Body of pancreas (tissue), 2 donors: ENCODE measurements around a stretch of chr22.

DNA sequence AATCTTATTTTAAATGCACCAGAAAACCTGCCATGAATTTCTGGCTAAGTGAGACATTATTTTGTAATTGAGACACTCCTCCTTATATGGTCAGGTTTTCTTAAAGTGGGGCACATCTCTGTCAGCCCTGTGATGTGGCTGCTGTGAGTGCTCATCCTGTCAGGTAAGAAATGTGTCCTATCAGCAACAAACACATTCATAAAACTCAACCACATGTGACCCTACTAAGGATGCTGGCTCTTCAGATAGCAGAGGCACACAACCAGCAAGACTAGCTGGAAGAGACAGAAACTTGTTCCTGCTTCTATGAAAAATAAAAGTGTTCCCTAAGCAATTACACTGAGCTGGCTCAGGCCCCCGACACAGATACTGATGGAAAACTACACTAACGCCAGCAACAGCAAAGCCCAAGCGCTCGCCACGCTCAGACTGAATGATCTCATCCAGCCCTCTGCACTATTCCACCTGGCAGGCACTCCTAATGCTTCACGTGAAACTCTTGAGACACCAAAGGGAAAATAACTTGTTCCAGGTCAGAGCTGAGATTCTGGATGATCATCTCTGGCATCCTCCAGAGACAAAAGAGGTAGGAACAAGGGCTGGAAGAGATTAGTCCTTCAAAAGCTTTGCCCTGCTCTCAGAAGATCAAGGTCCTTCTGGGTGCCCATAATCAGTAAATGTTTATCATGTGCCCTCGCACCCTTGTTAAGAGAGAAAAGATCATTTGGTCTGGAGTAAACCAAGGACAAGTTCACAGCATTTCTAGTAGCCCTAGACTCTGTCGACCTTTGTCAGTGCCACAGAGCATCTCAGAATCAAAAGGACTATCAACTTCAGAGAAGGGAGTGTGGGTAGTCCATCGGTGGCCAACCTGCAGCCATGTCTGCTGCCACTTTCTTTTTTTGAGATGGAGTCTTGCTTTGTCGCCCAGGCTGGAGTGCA lies 50.0 kb upstream of the CYP2D6 start:
- PRO-cap, result no peak
- RAMPAGE, long total RNA, 2 experiments, result no peak in any of the 2 experiments

- PRO-cap, result no peak
- RAMPAGE, long total RNA, 2 experiments, result no peak in any of the 2 experiments
Observed at GRCh38 chr22:42273547-42274525, 3.4 kb upstream of the TCF20 start.

DNA sequence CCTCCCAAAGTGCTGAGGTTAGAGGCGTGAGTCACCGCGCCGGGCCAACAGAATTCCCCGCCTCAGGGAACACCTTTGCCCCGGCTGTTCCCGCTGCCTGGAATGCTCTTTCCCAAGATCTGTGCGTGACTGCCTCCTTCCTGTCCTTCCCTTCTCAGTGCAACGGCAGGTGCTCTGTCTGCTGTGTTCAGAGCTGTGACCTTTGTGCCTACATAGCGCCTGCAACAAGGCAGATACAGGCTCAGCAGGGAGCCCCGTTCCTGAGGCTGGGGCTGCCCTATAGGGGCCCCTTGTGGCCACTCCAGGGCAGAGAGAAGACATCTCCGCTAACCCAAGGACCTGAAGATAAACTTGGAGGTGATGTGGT lies 43.4 kb upstream of the TCF20 start:
- PRO-cap, result no peak
- RAMPAGE, long total RNA, 2 experiments, result no peak in any of the 2 experiments

GRCh38 chr22:42315243-42315788 lies 44.9 kb upstream of the TCF20 start:
- PRO-cap, result no peak
- RAMPAGE, long total RNA, 2 experiments, result no peak in any of the 2 experiments

- PRO-cap, result no peak
- RAMPAGE, long total RNA, 2 experiments, result no peak in any of the 2 experiments
Observed at GRCh38 chr22:42396462-42397196, 35.6 kb downstream of the NFAM1 start.

GRCh38 chr22:42418675-42419123 lies 13.5 kb downstream of the NFAM1 start:
- PRO-cap, result no peak
- RAMPAGE, long total RNA, 2 experiments, result no peak in any of the 2 experiments

GRCh38 chr22:42459721-42460146 lies 27.5 kb upstream of the NFAM1 start:
- PRO-cap, result no peak
- RAMPAGE, long total RNA, 2 experiments, result no peak in any of the 2 experiments

DNA sequence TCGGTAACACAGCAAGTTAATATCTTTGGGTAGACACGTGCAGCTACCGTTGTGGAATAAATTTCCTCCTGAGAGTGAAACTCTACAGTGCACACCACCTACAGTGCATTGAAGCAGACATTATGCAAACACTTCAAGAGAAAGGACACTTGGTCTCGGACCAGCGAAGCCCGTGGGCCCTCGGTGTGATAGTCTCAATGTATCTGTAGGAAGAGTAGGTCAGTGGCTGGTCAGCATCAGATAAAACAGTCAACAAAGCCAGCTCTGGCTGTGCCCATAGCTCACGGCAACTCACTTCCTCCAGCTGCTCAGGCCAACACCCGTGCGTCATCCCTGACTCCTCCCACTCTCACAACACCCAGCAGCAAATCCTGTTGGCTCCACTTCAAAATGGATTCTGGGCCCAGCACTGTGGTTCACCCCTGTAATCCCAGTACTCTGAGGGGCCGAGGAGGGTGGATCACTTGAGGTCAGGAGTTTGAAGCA lies 14.4 kb upstream of the SERHL2 start:
- PRO-cap, result no peak
- RAMPAGE, long total RNA, 2 experiments, result no peak in any of the 2 experiments

DNA sequence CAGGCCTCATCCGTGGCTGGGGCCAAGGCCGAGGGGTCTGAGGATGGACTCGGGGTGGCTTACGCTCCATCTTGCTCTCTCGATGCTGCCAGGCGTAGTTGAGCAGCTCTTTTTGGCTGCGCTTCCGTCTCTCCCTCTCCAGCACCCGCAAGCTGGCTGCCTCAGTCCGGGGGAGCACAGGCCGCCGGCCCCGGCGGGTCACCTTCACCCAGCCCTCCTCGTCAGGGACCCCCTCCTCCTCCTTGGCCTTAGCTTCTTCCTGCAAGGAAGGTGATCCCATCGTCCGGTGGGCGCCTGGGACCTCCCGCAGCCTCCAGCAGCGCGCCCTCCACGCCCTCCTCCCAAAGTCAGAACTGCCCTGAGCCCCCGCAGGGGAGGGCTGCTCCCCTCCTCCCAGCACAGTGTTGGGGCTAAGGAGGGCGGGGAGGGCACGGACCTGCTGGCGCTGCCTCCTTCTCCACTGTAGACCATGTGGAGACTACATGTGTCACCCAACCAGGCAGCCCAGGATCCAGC lies 22.2 kb downstream of the SERHL2 start:
- PRO-cap, result no peak
- RAMPAGE, long total RNA, 2 experiments, result no peak in any of the 2 experiments

DNA sequence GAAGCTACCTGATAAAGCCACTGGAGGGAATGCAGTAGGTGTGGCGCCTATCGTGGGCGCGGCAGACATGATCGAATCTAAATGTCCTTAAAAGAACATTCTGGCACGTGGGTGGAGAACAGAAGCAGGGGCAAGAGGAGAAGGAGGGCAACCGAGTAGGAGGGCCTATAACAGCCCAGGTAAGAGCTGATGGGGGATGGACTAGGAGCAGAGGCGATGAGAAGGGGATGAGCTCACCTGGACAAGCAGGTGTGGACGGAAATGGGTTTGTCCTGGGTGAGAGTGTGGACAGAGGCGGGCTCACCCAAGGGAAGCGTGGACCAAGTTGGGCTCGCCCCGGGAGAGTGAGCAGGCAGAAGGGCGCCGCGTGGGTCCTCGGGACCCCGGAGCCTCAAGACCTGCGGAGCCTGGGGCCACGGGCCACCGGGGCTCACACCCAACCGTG lies 27.7 kb downstream of the SERHL2 start:
- PRO-cap, result no peak
- RAMPAGE, long total RNA, 2 experiments, result no peak in any of the 2 experiments

DNA sequence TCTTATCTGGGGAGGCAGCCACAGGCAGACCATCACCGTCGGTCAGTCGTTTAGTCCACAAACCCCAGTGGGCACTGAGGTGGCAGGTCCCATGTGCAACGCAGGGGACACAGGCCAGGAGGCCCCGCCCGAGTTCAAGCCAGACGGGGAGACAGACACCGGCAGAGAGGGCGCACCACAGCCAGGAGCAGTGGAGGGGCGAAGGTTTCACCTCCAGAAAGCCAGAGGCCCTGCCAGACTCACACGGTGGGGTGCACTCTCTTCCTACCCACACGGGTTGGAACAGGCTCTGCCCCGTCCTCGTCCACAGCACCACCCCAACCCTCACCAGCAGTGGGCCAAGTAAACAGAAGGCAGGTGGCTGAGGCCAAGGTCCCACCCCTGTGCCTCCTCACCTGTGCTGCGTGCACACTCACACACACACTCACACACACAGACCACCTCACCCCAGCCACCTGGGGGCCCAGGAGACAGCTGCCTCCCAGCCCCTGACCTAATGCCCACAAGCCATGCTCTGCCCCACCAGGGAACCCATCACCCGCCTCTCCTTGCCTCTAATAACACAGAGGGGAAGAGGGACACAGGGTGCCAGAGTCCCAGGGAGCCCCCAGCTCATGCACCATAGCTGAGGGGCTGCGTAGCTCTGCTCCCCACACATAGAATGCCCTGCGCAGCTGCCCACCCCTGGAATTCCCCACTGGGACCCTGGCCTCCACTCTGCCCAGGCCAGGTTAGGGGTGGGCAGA lies 3.2 kb downstream of the CYB5R3 start:
- PRO-cap, result no peak
- RAMPAGE, long total RNA, 2 experiments, result no peak in any of the 2 experiments

- PRO-cap, result no peak
- RAMPAGE, long total RNA, 2 experiments, result no peak in any of the 2 experiments
Observed at GRCh38 chr22:42671291-42671704, 22.1 kb upstream of the CYB5R3 start.

DNA sequence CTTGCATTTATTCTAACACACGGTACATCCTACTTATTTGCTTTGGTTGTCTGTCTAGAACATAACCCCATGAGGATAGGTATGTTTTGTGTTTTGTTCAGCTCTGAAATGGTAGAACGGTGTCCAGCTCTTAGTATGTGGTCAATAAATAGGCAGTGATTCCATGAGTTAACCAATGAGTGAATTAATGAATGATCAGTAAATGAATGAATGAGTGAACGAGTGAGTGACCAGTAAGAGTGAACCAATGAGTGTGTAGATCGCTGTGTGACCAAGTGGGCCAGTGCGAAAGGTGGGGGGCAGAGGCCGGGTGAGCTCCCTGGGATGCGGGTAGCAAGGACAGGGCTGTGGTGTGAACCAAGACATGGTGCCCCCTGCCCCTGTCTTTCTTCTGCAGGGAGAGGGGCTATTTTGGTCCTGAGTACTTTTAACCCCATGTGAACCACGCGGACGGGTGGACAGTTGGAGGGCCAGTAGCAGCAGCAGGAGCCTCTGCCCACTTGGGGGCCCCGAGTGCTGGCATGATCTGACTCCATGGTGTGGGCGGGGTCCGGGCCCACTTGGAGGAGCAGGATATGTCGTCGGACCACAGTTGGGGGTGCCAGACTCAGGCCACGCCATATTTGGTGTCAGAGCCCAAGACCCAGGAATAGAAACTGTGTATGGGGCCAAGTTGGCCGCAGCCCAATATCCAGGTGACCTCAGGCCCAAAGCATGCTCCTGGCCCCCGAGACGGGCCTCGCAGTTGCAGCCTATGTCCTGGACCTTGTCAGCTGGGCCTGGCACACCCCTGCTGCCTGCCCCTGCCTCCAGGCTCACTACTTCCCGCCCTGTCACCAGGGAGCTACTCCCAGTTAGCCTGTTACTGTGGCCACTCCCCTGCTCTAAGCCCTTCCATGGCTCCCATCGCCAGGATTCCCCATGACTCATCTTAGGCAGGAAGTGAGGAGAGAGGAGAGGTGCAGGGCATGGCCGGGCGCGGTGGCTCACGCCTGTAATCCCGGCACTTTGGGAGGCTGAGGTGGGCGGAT lies 23.4 kb downstream of the A4GALT start:
- PRO-cap, result no peak
- RAMPAGE, long total RNA, 2 experiments, result no peak in any of the 2 experiments

DNA sequence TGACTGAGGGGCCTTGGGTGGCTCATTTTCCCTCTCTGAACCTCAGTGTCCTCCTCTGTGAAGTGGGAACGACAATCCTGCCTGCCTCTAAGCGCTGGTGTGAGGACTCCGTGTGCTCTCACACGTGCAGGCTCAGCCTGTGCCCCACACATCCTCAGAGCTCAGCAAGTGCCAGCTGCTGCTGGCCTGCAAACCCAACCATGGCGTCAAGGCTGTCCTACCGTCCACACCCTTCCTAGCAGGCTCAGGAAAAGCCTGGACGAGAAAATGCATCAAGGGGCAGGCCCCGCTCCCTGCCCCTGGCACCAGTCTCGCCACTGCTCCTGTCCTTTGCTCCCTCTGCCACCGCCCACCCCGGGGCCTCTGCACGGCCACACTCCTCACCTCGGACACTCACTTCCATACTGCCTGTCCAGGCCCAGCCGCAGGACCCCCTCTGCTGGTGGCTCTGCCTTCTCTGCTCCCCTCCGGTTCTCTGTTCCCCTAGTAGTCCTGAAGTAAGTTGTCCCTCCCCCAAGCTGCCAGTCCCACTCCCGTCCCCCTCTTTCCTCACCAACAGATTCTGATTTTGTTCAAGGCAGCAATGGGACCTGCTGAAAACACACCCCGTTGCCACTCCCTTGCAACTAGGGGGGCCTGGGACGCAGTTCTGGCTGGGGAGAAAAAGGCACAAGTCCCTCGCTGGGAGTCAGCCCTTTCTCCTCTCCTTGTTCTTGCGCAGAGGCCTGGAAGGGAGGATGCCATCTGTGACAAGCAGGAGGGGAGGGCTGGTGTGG lies 62.3 kb downstream of the ARFGAP3 start:
- PRO-cap, result no peak
- RAMPAGE, long total RNA, 2 experiments, result no peak in any of the 2 experiments

GRCh38 chr22:42803283-42803914 lies 53.7 kb downstream of the ARFGAP3 start:
- PRO-cap, result bidirectional peak, plus-strand start at chr22:42803734, minus-strand start at chr22:42803733
- RAMPAGE, long total RNA, 2 experiments, result no peak in any of the 2 experiments

DNA sequence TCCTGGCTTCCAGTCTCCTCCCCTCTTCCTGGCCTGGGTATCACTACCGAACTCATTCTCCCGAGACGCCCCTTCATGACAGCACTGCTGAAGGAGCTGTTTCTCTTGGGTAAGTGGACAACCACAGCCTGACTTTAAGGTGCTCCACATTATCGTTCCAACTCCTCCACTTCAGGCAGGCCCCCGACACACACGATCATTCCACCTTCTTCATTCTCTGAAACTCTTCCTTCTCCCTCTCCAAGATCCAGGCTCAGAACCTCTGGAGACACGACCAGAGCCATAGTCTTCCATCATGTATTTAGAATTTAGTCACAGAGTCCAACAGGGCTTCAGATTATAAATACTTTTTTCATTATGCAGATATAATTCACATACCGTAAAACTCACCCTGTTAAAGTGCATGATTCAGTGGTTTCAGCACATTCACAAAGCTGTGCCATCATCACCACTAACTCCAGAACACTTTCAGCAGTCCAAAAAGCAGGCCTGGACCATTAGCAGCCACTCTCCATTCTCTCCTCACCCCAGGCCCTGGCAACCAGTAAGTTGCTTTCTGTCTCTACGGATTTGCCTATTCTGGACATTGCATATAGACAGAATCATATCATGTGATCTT lies 36.1 kb downstream of the ARFGAP3 start:
- PRO-cap, result no peak
- RAMPAGE, long total RNA, 2 experiments, result no peak in any of the 2 experiments

- PRO-cap, result no peak
- RAMPAGE, long total RNA, 2 experiments, result no peak in any of the 2 experiments
Observed at GRCh38 chr22:42821939-42822686, 35.0 kb downstream of the ARFGAP3 start.

DNA sequence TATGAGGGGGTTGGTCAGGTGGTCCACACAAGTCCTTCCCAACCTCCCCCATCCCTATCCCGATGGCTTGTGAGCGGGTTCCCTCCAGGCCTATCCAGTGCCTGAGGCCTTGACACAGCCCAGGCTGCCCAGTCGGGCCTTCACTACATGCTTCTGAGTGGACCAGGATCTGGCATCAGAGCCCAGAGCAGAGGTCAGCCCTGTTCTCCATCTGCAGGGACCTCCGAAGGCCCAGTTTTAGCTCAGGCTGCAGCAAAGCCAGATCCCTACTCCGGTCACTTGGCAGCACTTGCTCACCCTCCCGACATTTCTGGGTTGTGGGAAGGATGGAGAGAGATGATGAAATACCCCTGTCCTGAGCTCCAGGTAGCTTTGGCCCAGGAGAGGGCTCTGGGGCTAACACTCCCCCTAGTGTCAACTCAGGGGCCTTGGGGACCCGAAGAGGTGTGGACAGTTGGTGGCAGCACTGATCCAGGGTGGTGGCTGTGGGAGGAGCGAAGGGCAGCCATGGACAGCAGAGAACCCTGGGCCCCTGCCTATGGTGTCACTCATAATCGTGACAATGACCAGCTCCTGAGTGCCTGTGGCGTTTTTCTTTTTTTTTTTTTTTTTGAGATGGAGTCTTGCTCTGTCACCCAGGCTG lies 10.5 kb upstream of the ARFGAP3 start:
- PRO-cap, result no peak
- RAMPAGE, long total RNA, 2 experiments, result no peak in any of the 2 experiments

DNA sequence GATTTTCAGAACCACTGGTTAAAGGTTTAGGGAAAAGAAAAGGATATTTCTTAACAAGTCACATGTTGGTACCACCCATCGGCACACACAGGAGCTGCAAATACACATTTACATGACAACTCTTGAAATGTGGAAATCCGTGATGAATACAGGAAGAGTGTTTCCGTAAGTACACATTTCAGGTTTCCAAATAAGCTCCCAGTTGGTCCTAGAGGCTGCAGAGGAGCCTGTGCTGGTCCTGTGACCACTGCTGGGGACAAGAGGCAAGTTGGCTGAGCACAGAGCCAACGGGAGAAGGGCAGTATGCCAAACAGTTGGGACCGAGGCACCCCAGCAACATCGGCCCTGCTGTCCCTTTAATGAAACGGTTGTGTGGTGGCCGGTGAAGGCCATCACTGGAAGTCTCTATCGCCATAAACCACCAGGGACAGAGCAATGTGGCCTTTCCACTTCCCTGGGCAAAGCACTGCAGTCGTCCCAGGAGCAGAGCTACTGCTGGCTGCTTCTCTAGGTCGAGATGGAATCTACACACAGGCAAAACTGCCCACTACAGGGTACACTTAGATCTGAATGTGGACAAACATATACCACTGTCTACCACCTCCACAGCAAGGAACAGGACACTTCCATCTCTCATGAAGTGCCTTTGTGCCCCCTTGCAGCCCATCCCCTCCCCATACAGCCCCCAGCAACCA lies 38.6 kb upstream of the ARFGAP3 start:
- PRO-cap, result no peak
- RAMPAGE, long total RNA, 2 experiments, result no peak in any of the 2 experiments

DNA sequence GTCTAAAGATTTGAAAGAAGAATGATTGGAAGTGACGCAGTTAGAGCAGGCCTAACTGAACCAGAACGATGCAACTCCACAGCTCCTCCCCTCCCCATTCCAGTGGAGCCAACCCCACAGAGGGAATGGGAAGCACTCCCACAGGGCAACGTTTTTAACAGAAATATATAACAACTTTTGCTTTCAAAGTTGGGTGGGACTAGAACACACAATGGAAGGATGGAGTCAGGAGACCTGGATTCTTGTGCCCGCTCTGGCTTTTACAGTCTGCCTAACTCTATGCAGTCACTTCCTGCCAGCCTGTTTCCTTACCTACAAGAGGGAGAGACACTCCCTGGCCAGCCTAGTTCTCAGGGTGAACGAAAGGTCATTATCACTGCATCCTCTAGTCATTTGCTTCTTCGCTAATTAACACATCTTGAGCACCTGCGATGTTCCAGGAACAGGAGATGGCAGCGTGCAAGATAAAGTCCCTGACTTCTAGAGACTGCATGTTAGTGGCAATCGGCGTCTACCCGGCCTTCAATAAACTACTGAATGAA lies 75.4 kb downstream of the PACSIN2 start:
- PRO-cap, result no peak
- RAMPAGE, long total RNA, 2 experiments, result no peak in any of the 2 experiments